Foreskin fibroblast (primary cell): ENCODE measurements around a stretch of chr3.

- RRBS = 61% methylated on average over 4 of the region's 21 CpGs
Measured at GRCh38 chr3:184575429-184576279, 14.1 kb downstream of the EPHB3 start.

DNA sequence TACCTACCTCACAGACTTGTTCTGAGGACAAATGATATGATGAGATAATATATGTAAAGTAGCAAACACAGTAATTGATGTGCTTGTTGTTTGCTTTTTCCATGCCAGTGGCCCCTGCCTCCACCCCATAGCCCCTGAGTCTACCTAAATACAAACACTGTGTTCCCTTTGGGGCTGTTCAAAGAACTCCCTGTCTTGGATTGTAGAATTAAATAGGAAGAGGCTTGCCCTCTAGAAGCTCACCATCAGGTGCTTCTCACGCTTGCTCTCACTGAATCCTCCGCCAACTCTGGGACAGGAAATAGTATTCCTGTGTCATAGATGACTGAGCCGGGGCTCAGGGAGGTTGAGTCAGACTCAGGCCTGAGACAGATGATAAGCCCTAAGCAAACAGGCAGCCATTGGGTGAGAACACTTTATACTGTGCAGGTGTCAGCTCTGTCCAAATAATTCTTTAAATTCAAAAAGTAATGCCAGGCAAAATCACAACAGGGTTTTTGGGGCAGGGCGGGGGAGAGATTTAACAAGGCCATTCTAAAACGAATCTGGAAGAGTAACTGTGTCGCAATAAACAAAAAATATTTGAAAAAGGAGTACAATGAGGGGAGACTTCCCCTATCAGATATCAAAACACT, 58.9 kb downstream of the EPHB3 start:
- RRBS = no CpG with 5 or more reads among the region's 6 CpGs

DNA sequence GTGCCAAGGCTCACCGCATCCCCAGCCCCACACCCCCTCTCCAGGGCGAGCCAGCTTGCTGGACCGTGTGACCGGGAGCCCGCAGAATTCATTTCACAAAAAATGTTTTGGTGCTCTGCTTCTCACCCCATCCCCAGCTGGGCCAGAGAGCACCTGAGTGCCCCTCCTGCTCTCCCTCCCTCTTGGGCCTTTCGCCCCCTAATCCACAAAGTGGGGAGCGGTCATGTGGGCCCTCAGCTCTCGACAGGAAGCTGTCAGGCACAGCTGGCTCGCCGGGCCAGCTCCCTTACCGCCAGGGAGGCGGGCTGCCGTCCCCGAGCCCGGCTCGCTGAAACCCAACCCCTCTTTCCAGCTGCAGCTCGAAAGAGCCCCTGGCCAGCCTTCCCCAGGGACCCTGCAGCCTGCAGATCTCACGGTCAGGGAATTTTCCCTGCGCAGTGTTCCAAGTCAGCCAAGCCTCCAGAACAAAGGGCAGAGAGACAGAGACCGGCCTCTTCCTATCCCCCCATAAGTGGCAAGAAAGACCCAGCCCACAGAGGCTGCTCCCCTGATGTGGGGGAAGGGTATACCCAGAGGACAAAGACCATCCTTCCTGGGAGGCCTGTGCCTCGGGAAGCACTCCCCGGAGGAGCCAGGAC, 32.9 kb downstream of the MAGEF1 start:
- RRBS = 9% methylated on average over 6 of the region's 22 CpGs

DNA sequence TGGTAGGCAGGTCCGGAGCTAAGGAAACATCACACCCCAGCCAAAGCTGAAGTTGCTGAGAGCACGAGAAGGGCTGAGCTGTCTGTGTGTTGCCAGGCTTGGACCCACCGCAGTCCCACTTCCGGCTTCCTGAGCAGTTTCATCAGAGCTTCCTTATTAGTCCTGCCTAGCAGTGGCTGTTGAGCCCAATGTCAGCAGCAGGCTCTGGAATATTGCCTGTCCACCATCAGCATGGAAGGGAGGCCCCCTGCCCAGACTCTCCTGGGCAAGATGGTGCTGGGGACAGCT, 25.3 kb upstream of the VPS8 start:
- RRBS = 3% methylated on average over 3 of the region's 4 CpGs

DNA sequence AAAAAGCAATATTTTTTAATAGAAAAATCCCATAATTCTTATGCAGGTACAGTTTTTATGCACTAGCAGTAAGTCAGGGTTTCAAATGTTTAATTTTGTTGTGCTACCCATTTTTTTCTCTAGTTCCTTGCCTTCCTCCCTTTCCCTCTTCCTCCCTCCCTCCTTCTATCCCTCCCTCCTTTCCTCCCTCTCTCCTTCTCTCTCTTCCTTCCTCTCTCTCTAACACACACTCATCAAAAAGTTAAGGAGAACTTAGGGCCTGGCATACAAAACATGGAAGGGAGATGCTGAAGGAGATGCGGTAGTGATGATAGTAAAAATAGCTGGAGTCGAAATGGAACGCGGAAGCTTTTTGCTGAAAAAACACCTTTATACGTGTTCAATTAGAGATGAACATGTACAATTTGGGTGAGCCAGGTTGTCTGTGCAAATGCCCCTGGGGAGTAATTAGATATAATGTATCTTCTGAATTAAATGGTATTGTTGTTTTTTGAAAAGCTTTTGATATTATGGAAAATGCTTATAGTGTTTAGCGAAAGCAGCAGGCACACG, 103.9 kb downstream of the VPS8 start:
- RRBS = no CpG with 5 or more reads among the region's 7 CpGs

DNA sequence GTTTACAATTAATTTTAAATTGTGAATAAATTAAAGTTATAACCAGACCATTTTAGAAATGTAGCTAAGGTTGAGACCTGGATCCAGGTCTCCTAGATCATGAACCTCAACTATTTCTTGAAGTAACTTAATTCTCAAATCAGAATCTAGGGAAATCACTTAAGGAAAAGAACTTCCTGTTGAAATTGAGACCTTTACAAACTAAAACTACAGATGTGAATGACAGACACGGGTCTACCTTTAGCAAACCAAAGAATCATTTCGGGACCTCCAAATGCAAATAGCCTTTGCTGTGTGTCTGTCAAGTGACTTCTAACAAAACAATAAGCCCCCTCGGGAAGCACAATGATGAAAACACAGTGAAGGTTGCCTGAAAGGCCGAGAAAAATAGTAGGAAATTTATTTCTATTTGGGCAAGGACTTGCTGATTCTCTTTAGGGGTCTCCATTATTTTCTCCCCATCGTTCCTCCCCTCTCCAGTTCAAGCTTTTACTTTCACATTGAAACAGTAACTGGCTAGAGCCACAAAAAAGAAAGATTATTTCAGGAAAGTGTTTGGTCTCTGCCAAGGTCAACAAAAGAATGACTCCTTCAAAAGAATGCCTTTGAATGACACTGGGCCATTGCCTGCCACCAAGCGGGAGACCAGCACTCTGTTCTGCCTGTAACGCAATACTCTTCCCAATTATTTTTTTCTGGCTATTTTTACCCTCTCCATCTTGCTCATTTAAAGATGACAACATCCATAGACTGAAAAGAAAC, 37.5 kb downstream of the EHHADH start:
- RRBS = no CpG with 5 or more reads among the region's 7 CpGs

- RRBS = no CpG with 5 or more reads among the region's 3 CpGs
Measured at GRCh38 chr3:185313619-185314122, 49.3 kb upstream of the MAP3K13 start.

DNA sequence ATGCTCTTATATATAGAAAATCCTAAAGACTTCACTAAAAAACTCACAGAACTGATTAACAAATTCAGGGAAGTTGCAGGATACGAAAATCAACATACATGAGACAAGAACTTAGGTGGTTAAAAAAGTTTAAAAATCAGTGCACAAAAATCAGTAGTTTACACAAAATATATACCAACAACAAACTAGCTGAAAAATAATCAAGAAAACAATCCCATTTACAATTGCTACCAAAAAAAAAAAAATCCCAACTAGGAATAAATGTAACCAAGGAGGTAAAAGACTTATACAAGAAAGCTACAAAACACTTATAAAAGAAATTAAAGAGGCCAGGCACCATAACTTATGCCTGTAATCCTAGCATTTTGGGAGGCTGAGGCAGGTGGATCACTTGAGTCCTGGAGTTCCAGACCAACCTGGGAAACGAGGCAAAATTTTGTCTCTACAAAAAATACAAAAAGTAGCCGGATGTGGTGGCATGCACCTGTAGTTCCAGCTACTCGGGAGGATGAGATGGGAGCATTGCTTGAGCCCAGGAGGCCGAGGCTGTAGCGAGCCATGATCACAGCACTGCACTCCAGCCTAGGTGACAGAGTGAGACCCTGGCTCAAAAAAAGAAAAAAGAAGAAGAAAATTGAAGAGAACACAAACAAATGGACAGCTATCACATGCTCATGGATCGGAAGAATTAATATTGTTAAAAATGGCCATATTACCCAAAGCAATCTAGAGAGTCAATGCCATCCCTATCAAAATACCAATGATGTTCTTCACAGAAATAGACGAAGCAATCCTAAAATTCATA, 25.2 kb downstream of the MAP3K13 start:
- RRBS = no CpG with 5 or more reads among the region's 8 CpGs

GRCh38 chr3:185504558-185505046, 5.8 kb upstream of the TMEM41A start:
- RRBS = no CpG with 5 or more reads among the region's 3 CpGs

DNA sequence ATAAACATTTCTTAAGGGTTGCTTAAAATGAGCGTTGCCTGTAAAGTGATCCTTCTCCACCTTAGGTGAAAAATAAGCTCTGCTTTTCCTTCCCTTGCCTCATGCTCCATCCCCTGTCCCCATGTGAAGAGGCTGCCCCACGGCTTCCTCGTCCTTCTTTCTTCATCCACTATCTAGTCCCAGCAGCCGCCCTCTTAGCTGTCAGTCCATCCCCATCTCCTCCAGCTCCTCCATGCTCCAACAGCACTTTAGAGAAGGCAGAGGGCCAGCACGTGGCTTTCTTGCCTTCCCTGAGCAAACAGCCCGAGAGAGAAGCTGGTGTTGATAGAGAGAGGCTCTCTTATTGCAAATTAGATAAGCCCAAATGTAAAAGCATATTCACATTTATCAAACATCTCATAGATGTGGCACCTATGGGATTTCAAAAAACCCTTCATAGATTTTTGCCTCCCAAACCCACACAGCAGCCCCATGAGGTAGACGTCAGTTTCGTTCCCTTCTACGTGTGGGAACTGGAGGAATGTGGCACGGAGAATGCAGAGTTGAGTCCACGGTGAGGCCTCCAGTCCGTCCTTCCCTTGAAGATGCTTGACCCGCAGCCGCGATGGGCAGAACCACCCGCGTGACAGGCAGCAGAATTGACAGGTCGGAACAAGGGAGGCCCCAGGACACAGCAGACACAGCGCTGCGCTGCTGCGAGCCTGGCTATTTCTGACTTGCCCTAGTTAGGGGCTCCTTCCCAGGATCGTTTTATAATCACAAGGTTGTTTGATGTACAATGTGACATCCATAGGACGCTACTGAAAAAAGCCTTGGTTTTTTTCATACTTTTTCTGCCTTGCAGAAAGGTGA, 9.3 kb upstream of the TMEM41A start:
- RRBS = no CpG with 5 or more reads among the region's 23 CpGs

DNA sequence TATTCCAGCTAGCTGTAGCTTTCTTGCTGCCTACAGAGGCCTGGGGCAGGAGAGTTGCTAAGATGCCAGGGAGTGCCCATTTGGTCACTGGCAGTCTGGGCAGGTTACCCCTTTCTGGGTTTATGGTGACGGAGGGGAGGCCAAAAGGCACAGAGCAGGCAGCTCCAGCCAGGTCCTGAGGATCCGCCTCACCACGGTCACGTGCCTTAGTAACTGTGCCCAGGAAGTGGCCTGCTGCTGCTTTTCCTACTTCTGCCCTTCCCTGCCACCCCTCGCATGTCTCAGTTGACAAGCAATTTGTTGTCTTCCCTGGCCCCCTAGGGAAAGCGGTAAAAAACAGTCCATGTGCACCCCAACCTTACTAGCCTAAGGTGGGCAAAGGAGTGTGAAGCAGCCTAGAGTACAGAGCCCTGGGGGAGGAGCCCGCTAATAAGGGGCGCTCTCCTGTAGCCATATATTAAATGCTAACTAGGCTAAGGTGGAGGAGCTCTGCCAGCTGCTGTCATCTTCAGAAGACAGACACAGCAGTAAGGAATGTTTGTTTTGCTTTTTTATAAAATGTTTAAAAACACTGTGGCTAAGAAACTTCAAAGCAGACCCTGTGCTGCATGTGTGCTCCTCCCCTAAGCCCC, 9.1 kb upstream of the LIPH start:
- RRBS = no CpG with 5 or more reads among the region's 8 CpGs

DNA sequence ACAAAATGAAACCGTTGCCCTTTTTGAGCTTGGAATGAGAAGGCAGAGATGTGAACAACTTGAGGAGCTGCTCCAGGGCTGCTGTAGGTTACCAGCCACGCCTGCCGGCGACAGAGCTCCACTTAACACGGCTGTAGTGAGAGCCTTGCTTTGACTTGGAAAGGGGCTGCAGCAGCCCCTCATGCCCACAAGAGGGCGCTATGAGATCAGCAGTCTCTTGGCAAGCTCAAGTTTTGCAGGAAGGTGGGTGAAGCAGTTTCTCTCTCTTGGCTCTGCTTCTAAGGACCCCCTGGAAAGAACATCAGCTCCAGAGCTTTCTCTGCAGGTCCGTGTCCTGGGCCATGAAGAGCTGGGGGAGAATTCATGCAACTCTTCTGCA, 74.3 kb downstream of the SENP2 start:
- RRBS = no CpG with 5 or more reads among the region's 7 CpGs

DNA sequence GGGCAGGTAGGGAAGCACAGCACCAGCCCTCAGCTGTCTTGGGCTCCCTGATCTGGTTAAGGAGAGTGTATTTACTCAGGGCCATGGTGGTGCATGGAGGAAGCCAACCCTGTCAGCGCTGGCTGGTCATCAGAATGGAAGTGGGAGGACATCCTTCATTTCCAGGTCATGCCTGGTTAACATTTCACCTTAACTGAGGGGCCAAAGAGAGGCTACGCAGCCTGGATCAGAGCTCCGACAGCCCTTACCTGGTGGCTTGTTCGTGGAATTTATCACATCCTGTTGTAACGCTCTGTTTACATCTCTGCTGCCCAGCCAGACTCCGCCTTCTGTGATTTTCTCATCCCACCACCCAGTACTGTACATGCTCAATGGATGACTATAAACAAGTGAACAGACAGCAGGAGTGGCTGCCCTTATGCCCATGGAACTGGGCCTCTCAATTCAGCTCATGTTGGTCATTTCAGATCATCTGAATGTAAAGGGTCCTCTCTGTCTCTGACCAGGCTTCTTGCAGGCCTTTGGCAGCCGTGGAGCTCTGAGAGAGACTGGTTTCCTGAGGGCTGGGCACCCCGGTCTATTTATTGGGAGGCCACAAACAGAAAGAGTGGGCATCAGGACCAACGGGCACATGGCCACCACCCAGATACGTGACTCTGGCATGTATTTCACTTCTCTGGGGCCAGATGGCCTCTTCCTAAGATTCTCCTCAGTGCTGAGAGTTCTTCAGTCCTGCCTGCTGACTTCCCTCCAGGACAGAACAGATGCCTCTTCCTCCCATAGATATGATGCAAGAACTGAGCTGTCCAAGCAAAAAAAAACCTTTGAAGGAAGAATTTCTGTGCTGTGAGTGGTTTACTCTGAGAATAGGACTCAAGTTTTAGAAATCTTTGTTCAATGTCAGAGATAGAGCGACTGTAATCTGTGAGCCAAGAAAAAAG, 108.0 kb downstream of the IGF2BP2 start:
- RRBS = no CpG with 5 or more reads among the region's 11 CpGs

DNA sequence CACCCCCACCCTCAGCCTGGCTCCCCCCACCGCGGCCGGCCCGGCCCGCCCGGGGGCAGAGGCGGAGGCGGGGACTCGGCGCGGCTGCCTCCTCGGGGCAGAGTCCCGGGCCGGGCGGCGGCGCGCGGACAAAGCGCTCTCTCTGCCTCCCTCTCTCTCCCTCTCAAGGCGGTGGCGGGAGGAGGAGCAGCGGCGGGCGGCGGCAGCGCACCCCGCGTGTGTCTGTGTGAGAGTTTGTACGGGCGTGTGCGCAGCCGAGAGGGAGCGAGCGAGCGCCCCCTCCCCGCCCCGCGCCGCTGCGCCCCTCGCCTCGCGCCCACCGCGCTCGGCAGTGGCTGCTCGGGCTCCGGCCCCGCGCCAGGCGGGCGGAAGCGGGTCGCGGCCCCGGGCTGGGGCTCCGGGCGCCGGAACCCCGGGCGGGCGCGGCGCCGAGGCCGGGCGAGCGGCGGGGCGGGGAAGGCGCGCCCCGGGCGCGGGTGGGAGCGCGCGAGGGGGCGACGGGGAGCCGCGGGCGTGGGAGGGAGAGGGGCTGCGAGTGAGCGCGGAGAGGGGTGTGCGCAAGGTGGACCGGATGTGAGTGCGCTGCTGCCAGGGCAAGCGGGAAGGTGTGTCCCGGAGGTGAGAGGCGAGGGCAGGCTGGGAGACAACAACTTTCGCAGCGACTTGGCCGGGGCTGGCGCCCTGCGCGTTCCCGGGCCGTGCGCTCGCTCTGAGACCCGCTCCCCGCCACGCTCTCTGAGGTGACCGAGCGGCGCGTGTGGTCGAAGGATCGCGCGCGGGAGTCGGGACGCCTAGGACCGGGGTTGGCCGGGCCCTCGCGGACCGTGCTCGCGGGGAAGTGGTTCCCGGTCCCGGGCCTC, 472 bp upstream of the IGF2BP2 start:
- RRBS = 1% methylated on average over 55 of the region's 126 CpGs

DNA sequence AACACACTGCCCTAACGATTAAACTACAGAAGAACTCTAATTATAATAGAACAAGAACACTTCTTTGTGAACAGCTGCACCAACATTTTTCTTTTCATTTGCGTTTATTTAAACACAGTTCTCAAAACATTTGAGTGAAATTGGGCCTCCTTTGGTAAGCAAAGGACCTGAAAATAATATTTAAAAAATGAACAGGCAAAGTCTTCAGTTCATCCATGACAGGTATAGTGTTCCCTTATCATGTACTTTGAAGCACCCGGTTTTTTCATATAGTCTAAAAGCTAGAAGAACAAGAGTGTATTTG, 21.2 kb downstream of the TRA2B start:
- RRBS = no CpG with 5 or more reads among the region's 3 CpGs

DNA sequence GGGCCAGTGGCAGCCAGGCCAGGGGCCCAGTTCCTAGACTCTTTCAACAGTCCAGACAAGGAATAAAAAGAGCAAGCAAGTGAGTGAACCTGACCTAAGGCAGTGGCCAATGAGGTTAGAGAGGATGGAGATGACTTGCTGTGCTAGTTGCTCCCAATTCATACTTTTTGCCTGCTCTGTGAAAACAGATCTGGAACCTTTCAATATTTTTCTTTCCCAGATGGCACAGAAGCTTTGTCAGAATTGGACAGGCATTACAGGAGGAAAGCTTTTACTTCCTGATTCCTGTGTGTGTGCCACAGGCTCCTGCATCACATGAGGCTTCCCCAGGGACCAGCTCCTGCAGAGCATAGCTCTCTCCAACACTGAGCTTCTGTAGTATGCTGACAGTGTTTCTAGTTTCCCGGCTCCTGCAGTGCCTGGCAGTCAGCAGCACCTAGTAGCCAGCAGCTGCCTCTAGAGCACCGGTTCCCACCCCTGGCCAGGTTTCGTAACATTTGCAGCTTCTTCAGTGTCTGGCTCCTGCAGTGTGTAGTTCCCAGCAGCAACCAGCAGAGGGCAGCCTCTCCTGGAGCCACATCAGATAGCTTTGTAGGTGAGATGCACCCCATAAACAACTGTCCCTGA, 5.4 kb upstream of the TRA2B start:
- RRBS = 6% methylated on average over 2 of the region's 3 CpGs

- RRBS = no CpG with 5 or more reads among the region's 4 CpGs
Measured at GRCh38 chr3:185960486-185961319, 22.9 kb upstream of the TRA2B start.

DNA sequence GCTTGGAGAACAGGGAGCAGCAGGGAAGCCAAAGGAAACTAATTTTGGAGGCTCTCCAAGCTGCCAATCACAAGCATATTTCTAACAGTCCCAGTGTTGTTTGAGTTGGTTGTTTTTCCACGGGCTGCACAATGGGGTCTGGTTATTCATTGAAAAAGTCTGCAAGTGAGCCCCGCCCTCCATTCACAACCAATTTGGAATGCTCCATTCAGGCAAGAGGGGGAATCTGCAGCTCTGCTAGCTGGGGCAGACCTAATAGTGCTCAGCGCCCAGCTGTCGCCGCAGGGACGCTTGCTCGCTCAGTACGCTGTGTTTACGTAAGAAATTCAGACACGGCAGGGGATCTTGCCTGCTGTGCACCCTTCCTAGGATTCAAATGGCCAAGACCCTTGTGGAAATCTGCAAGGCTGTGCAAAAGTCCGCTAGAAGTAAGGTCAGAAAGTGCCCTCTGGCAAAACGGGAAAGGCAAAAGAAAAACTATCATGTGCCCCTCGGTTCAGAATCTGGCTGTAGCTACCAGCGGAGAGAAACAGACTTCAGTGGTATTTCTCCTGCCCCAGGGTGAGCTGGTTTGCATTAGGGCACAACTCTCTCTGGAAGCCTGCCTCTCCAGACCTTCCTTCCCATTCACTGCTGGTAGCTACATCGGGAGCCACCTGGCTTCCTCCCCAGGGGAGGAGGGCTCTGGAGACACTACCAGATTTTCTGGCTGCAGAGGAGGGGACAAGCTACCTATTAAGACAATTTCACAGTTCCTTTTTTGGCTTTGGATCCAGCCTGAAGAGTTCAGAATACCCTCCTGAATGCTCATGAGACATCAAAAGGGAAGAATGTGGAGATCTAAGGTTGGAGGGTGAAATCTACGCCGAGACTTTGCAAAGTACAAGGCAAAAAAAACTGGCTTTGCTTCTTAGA, 10.9 kb downstream of the ETV5 start:
- RRBS = no CpG with 5 or more reads among the region's 17 CpGs

GRCh38 chr3:186360714-186361228, 1.3 kb downstream of the DGKG start:
- RRBS = no CpG with 5 or more reads among the region's 28 CpGs